Body of pancreas (tissue), 2 donors: ENCODE measurements around a stretch of chr2.

GRCh38 chr2:70328770-70329582 is 27.1 kb upstream of the FAM136A start:
- PRO-cap, result no peak
- RAMPAGE, long total RNA, 2 experiments, result no peak in any of the 2 experiments

DNA sequence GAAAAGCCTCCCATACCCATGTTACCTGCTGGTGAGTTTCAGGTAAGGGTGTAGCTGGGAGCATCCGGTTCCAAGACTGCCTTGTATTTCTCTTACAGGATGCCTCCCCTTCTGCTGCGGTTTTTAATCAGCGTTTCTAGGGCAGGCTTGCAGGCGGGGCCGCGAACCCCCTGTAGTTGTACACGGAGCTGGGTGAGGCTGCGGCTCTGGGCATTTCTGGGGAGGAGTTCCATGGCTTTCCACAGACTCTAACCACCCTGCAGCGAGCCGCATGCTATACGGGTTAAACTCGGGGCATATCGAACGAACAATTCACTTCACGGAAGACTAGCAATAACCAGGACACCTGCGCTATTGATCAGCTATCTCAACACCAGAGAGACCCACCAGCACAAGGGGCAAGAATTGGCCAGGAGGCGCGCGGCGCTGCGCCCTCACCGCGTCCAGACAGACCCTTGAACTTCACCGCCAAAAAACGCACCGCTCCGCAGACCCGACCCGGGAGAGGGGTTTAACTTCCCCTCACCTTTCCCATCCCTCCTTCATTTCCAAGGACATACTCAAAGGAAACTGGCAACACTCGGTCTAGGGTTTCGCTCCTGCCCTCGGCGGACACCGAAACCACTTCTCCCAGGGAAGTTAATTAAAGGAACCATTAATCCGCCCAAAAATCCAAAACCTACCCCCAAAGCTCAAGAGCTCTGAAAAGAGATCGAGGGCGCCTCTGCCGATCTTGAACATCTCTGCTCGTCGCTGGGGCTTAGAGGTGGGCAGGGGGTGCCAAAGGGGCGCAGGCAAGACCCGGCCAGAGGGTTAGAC is 916 bp downstream of the TGFA start:
- PRO-cap, result unidirectional peak, plus-strand start at position 213 of the sequence
- RAMPAGE, long total RNA, 2 experiments, result no peak in any of the 2 experiments

GRCh38 chr2:71001062-71001478 is 6.4 kb upstream of the TEX261 start:
- PRO-cap, result unidirectional peak, minus-strand start at chr2:71001254
- RAMPAGE, long total RNA, 2 experiments, result no peak in any of the 2 experiments

GRCh38 chr2:71071486-71072449 is 3.3 kb downstream of the NAGK start:
- PRO-cap, result no peak
- RAMPAGE, long total RNA, 2 experiments, result no peak in any of the 2 experiments

GRCh38 chr2:71226131-71226764 is 655 bp downstream of the PAIP2B start:
- PRO-cap, result bidirectional peak, plus-strand start at chr2:71226473, minus-strand start at chr2:71226395
- RAMPAGE, long total RNA, 2 experiments, result start-site peak on the minus strand in 2 of 2 experiments, at chr2:71226396-71226526 at its widest, 209 to 466 reads per replicate

DNA sequence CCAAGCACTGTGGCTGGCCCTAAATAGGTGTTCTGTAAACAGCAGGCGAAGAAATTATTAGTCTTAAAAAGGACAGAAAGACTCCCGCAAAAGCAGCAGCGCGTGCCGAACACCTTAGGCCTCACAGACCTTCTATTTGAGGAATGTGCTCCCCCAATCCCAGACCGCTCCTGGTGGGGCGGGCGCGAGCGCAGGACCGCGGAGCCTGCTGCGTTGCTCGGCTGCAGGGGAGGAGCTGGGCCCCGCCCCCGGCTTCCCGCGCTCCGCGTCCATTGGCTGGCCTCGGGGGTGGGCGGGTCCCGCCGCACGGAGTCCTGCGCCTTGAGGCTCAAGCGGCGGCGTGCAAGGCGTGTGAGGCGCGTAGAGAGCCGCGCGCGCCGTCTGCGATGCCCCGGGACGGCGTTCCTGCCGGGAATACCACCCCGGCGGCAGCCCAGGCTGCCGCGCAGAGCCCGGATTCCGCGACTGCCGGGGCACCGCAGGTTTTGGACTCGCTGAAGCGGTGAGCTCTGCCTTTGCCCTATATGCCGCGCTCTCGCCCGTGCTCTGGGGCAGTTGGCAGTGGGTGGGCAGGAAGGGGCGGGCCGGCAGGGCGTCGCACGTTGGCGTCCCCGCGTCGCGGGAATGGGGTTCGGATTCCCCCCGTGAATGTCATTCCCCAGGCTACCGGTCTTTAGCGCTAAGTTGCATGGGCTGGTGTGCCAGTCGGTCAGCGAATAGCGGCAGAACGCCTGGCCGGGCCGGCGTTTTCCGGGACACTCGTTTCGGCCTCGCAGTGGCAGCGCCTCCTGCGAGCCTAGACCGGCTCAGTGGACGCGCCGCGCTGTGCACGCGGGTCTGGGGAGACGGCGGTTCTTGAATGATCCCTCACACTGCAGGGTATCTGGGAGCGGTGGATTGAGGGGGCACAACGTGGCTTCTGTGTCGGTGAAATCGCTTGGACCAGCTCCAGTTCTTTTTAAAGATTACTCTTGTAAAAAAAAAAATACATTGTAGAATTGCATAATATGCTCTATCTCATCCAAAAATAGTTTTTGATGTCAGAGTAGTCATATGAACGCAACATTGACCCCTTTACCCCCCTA is 49.7 kb upstream of the PAIP2B start:
- PRO-cap, result unidirectional peak, plus-strand start at position 350 of the sequence; unidirectional peak, plus-strand start at position 654 of the sequence; bidirectional peak, plus-strand start at position 799 of the sequence, minus-strand start at position 761 of the sequence
- RAMPAGE, long total RNA, 2 experiments, result no peak in any of the 2 experiments

GRCh38 chr2:71357110-71357878 is 25.7 kb downstream of the ZNF638 start:
- PRO-cap, result no peak
- RAMPAGE, long total RNA, 2 experiments, result no peak in any of the 2 experiments

GRCh38 chr2:71401701-71402178 is 64.8 kb upstream of the DYSF start:
- PRO-cap, result no peak
- RAMPAGE, long total RNA, 2 experiments, result no peak in any of the 2 experiments

DNA sequence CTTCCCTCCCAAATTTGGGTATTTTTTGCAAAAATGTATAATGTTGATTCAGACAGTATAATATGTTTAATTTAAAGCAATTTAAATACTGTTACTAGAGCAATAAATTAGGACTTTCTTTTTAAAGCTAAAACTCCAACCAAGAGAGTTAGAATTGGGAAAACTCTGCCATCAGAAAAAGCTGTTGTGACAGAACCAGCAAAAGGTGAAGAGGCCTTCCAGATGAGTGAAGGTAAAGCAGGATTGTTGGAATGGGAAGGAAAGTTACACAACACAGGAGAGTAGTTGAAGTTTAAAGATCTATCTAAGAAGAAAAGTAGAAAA is 38.1 kb upstream of the DYSF start:
- PRO-cap, result no peak
- RAMPAGE, long total RNA, 2 experiments, result no peak in any of the 2 experiments

- PRO-cap, result unidirectional peak, plus-strand start at chr2:71500711
- RAMPAGE, long total RNA, 2 experiments, result no peak in any of the 2 experiments
Measured at GRCh38 chr2:71500193-71501042, 33.9 kb downstream of the DYSF start.

DNA sequence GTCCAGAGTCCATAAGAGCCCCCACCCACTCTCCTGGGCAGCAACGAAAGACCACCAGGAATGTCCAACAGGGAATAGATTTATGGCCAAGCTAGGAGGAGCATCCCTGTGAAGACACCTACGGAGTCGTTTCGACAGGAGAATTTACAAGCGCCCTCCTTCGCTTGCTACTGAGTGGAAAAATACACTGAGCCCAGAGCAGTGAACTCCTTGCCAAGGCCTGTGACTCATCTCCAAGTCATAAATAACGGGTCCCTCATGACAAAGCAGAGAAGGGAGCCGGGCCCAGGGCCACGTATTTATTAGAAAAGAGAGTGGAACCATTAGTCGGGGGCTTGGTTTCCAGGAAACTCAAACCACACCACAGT is 276.3 kb downstream of the DYSF start:
- PRO-cap, result no peak
- RAMPAGE, long total RNA, 2 experiments, result no peak in any of the 2 experiments

DNA sequence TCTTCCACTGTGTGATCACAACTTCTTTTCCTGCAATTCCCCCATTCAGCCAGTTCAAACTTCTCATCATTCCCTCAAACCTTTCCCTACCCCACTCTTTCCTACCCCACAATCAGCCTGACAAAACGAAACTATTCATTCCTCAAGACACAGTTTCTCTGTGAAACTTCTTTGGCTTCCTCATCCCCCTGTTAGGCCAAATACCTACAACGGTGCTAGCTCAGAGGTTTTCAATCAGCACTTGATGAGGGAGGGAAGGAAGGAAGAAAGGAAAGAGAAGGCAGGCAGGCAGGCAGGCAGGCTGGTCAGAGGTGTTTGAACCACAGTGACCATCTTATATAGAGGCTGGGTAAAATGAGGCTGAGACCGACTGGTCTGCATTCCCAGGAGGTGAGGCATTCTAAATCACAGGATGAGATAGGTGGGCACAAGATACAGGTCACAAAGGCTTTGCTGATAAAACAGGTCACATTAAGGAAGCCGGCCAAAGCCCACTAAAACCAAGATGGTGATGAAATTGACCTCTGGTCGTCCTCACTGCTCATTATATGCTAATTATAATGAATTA is 59.4 kb downstream of the CYP26B1 start:
- PRO-cap, result no peak
- RAMPAGE, long total RNA, 2 experiments, result no peak in any of the 2 experiments

DNA sequence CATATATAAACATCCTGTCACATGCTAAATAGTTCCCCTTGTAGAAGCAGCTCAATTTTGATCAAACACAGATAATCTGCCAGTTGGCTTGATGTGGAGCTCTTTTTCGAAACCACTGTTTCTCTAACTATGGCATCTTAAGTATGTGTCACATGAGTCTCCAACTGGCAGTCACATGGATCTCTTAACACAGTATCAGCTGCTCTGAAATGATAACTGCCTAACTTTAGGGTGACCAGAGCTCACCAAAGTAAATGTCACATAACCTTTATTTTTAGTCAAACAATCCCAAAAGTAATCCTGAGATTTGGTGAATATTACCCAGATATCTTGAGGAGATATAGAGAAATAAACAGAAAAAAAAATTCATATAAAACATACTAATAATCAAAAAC is 31.7 kb downstream of the EXOC6B start:
- PRO-cap, result no peak
- RAMPAGE, long total RNA, 2 experiments, result no peak in any of the 2 experiments

DNA sequence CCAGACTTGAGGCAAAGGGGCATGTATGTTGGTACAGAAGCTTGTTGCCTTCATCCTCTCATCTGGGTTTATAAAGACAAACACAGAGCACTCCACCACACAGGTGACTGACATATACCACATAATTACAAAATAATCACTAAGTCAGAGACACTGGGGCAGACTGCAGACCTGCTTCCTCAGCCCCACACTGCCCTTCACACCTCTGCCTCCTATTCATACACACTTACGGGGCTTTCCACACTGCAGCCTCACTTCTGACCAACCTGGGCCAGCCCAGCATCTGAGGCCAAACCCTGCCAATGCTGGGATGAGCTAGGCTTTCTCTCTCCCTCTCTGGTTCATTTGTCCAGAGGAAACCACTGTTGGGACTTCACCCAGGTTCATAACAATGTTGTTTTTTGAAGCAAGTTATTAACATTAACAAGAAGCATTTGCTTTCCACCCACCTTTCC is 4.5 kb downstream of the EMX1 start:
- PRO-cap, result no peak
- RAMPAGE, long total RNA, 2 experiments, result no peak in any of the 2 experiments

DNA sequence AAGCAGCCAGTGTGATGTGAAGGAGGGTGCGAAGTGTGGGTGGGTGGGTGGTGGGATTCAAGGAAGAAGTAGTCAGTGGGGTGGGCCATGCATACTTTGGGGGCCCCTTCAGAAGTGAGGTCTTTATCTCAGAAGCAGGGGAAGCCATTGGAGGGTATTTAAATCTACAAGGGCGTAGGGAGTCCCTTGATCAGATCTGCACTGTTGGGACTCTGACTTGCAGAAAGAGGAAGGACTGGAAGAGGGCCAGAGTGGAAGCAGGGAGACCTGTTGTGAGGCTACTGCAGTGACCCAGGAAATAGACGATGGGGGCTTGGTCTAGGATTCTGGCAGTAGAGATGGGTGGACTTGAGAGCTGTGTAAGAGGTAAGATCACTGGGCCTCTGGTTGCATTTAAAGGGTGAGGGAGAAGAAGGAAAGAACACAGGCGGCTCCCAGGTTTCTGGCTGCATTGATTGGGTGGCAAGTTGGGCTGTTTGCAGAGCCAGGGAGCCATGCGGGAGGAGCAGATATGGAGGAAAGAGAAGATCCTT is 2.5 kb downstream of the SFXN5 start:
- PRO-cap, result no peak
- RAMPAGE, long total RNA, 2 experiments, result no peak in any of the 2 experiments

DNA sequence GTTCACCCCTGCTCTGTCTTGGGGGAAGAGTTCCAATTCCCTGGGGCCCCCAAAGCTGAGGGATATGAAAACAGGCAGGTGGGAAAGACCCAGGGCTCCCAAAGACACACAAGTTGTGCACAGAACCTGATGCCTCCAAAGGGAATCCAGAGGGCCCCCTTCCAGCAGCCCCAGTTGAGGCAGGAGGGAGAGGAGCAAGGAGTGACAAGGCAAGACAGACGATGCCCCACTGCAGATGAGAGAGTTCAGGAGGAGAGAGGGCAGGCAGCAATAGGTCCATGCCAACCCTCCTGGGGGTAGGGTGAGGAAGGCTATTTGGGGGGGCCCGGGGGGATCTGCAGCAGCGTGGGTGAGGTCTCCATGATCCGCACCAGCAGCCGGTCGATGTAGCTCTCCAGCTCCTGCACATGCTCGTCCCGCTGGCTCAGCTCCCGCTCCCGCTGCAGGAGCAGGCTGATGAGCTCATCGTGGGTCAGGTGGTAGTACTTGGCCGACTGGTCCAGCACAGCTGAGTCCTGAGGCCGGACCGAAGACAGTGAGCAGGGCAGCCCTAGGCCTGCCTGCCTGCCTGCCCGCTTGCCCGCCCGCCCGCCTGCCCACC is 3.8 kb upstream of the SFXN5 start:
- PRO-cap, result no peak
- RAMPAGE, long total RNA, 2 experiments, result no peak in any of the 2 experiments

DNA sequence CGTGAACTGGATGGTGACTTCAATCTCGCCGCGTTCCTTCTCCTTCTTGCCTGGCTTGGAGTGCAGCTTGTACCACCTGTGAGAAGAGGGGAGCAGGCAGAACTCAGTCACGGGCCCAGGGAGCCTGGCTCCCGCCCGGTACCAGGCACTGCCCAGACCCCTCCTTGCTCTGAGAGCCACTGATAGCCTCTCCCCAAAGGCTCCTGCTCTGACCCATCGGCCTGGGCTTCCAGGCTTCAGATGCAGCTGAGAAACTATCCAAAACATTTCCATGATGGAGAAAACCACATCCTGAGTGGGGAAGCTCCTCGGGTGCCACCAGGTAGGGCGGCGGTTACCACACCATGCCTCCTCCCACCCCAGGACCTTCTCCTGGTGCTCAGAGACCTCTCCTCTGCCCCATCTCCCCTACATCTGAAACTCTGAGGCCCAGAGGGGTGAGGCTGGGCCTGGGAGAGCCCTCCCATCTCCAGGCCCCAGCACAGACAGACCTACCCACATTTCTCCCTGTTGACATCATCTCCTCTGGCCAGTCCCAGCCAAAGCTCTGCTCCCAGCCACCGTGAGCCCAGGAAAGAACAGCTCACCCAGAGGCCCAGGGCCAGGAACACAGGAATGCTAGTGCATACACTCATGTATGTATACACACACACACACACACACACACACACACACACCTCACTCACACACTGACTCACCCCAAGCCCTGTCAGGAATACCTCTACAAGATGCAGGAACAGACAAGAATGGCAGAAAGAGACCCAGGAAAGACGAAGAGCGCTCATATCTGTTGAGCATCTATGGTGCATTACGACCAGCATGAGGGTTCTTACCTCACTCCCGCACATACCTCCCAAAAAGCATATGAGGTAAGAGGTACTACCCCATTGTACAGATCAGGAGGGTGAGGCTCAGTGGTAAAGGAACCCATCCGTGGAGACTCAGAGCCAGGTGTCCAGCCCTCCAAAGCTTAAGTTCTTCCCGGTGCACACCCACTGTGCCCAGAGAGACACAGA is 18.0 kb upstream of the SFXN5 start:
- PRO-cap, result unidirectional peak, minus-strand start at position 416 of the sequence
- RAMPAGE, long total RNA, 2 experiments, result no peak in any of the 2 experiments

- PRO-cap, result unidirectional peak, plus-strand start at chr2:73111632; unidirectional peak, plus-strand start at chr2:73111979
- RAMPAGE, long total RNA, 2 experiments, result no peak in any of the 2 experiments
Measured at GRCh38 chr2:73111335-73112057, 1.3 kb downstream of the RAB11FIP5 start.

DNA sequence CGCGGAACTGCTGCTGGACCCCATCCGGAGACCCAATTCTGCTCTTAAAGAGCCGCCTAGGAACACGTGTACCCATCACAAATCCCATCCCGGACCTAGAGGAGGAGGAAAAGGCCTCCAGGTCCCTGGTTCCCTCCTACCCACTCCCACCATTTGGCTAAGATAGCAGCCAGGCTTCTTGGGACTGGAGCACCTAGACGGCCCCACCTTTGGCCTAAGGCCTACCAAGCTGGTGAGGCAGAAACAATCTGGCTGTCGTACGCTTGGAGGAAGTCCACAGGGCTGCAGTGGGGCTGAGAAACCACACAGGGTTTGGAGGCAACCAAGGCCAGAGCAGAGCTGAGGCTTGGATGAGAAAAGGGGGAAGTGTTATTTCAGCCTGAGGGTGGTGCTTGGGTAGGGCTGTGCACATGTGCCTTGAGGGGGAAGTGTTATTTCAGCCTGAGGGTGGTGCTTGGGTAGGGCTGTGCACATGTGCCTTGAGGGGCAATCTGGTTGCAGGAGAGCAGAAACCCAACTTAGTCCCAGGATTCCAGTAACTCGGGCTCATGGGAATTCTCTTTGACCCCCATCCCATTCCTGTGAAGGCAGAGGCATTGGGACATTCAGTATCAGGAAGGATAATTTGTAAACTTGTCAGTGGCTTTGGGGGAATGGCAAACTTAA is 850 bp upstream of the FBXO41 start:
- PRO-cap, result no peak
- RAMPAGE, long total RNA, 2 experiments, result no peak in any of the 2 experiments

DNA sequence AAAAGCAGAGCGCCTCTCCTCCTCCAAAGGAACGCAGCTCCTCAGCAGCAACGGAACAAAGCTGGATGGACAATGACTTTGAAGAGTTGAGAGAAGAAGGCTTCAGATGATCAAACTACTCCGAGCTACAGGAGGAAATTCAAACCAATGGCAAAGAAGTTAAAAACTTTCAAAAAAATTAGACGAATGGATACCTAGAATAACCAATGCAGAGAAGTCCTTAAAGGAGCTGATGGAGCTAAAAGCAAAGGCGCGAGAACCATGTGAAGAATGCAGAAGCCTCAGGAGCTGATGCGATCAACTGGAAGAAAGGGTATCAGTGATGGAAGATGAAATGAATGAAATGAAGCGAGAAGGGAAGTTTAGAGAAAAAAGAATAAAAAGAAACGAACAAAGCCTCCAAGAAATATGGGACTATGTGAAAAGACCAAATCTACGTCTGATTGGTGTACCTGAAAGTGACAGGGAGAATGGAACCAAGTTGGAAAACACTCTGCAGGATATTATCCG is 76.0 kb downstream of the ALMS1 start:
- PRO-cap, result no peak
- RAMPAGE, long total RNA, 2 experiments, result no peak in any of the 2 experiments